H7 (cell line): ENCODE results near the genes LSMEM1 and BMT2.

- RAMPAGE, long total RNA, result no peak
Measured at GRCh38 chr7:112089116-112090288, 116.7 kb downstream of the DOCK4 start.

DNA sequence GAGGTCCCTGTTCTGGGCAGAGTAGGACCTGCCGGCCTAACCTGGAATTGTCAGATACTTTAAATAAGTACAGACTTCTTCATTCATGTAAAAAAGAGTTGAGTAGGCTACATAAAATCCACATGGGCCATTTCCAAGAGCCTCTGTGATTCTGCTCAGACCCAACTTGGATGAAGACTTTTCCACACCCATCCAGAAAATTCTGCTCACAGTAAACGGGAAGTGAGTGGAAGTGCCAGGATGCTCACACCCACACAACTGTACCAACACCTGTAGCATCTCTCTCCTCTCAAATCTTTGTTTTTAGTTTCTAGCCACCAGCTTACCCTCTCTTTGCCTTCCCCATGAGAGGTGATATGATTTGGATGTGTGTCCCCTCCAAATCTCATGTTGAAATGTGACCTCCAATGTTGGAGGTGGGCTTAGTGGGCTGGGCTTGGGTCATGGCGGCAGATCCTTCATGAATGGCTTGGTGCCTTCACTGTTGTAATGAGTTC lies 94.4 kb downstream of the DOCK4 start:
- RAMPAGE, long total RNA, result no peak

DNA sequence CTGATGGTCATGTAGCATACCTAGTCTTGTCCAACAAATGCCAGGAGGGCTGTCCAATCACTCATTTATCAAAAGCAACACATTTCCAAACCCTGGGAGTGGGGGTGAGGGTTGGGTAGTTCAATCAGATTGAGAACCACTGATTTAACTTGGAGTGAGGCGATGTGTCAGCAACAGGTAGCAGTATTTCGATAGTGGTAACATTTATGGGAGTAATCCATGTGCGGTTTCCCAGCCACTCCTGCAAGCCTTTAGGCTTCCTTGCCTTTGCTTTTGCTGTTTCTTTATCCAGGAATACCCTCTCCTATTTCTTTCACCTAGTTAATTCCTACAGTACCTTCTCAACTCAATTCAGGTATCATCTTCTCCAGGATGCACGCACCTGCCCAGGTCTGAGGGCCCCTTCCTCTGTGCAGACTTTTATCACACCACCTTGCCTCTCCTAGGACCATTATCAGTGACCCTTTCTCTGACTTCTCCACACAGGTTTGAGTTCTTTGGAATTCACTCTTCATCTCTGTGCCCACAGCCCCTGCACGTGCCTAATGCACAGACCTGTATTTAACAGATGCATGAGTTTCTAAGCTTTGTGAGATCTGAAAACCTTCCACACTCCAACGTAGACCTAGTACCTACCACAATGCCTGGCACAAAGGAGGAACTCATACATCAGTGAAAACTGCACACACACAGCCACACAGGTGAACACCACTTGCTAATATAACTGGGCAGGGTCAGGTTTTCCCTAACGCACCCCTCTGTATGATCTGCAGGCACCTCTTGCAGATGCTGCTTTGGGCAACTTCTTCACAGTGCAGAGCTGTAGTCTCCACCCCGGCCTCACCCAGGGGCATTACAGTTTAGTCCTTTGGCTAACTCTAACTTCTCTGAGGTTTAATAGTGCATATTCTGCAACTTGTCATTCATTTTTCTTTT lies 22.3 kb downstream of the DOCK4 start:
- RAMPAGE, long total RNA, result no peak

- RAMPAGE, long total RNA, result no peak
Measured at GRCh38 chr7:112203972-112204536, 2.1 kb downstream of the DOCK4 start.

- RAMPAGE, long total RNA, result no peak
Measured at GRCh38 chr7:112245268-112245612, 38.7 kb downstream of the ZNF277 start.

DNA sequence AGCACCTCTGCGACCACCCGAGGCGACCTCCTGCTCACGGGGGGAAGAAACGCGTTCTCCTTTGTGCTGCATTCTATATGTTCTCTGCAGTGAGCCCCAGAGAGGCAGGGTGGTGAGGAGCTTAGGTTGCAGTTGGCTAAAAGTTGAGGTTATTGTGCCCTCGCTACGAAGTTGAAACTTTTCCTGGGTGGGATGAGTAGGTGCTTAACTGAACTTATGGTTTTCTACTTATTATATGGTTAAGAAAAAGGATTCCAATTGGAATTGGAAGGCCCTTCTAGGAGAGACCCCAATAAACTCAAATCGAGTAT lies 1.1 kb downstream of the IFRD1 start:
- RAMPAGE, long total RNA, result no peak

DNA sequence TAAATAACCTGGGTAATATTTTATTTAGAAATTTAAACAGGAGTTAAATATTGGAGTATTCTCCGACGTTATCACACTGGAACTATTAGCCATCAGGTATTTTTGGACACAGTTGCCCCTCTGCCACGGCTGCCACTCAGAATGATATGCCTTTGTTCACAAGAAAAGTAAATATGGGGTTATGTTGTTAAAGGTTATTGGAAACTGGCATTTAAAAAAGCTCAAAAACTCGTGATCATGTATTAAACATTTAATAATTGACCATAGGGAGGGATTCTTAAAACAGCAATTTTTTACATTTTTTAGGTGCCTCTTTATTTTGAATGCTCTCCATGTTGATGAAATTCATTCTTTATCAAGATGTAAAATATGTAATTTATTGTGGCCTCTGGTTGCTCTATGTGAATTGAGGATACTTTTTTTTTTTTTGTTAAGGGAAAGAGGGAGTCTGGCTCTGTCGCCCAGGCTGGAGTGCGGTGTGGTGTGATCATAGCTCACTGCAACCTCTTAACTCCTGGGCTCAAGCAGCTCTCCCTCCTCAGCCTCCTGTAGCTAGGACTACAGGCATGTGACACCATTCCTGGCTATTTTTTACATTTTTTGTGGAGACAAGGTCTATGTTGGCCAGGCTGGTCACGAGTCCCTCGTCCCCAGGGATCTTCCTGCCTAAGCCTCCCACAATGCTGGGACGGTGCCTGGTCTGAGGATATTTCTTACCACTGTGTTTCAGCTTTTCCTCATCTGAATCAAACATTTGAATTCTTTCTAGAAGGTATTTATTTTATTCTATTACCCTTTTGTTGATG lies 1.7 kb downstream of the IFRD1 start:
- RAMPAGE, long total RNA, result no peak

GRCh38 chr7:112470238-112470675 lies 10.5 kb upstream of the LSMEM1 start:
- RAMPAGE, long total RNA, result no peak

- RAMPAGE, long total RNA, result no peak
Measured at GRCh38 chr7:112480598-112481108, at the start of gene LSMEM1. Gene LSMEM1, plus strand, starts transcription at chr7:112480991.

DNA sequence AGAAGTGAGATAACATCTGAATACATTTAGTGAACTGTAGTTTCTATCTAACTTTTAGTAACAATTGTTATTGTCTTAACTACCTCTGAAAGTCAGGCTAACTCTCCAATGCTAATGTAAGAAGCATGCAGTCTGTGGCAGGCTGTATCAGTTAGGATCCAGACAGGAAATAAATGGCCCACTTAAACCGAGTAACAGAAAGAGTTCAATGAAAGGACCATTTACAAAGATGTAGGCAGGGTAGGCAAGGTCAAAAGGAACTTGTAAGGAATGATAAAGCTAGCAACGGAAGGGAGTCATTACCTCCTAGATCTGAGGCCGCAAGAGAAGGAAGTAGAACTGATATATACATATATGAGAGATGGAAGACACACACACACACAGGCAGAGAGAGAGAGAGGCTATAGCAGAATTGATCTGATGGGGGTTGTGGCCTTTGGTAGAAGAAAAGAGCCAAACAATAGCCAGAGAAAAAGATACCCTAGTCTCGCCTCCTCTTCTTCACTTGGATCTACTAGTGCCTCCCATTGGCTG lies 91.1 kb downstream of the LSMEM1 start:
- RAMPAGE, long total RNA, result no peak

- RAMPAGE, long total RNA, result no peak
Measured at GRCh38 chr7:112617735-112618296, 137.0 kb downstream of the LSMEM1 start.

DNA sequence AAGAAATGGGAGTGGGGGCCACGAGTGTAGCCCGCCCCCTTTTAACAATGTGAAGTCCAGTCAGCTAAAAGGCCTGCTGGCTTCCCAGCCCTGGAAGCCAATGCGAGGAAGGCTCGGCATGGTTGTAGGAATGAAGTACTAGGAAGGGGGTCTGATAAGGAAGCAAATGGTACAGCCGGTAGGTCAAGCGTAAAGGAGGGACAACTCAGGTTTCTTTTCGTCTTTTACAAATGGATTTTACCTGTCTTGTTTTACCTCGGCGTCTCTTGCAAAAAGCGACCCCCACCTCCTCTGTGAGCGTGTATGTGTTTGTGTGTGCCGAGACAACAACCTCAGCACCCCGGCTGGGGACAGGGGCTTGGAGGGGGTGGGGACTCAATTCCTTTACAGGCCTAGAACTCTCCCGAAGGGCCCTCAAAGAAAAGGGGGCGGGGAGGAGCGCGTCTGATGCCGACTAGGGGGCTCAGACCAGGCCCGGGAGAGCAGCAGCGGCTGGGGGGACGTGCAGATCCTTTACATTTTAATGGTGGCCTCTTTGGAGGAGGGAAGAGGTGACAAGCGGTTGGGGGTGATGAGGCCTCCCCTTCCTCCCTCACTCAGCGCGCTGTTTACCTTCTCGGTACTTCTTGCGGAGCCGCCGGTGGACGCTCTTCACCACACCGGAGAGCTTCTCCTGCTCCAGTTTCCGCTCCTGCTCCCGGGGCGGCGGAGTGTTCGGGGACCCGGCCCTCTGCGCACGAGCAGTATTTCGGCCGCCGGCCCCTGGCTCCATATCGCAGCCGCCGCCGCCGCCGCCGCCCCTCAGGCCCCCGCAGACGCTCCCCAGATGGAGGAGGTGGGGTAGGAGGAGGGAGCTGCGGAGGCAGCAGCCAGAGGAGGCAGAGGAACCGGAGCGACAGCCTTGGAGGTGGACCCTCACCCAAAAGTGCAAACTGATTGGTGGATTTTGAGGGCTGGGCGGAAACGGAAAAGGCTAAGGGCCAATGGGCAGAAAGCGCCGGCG lies at the start of gene BMT2:
Gene BMT2 (minus strand): TSS at position 897 of the 1,003 bp plus-strand sequence.
- RAMPAGE, long total RNA, result start-site peak on the minus strand centred at position 813 of the sequence, 10 bp wide, 36 reads; start-site peak on the minus strand centred at position 882 of the sequence, 15 bp wide, 28 reads

- RAMPAGE, long total RNA, result no peak
Measured at GRCh38 chr7:114048354-114048704, 129.5 kb upstream of the PPP1R3A start.

- RAMPAGE, long total RNA, result no peak
Measured at GRCh38 chr7:114086049-114087025, 167.5 kb upstream of the PPP1R3A start.

- RAMPAGE, long total RNA, result no peak
Measured at GRCh38 chr7:114426331-114426910, 11.8 kb downstream of the FOXP2 start.

- RAMPAGE, long total RNA, result no peak
Measured at GRCh38 chr7:114931832-114932092, 9.9 kb downstream of the MDFIC start.

- RAMPAGE, long total RNA, result no peak
Measured at GRCh38 chr7:114996593-114997481, 74.9 kb downstream of the MDFIC start.

GRCh38 chr7:115230984-115231654 lies 309.2 kb downstream of the MDFIC start:
- RAMPAGE, long total RNA, result no peak

DNA sequence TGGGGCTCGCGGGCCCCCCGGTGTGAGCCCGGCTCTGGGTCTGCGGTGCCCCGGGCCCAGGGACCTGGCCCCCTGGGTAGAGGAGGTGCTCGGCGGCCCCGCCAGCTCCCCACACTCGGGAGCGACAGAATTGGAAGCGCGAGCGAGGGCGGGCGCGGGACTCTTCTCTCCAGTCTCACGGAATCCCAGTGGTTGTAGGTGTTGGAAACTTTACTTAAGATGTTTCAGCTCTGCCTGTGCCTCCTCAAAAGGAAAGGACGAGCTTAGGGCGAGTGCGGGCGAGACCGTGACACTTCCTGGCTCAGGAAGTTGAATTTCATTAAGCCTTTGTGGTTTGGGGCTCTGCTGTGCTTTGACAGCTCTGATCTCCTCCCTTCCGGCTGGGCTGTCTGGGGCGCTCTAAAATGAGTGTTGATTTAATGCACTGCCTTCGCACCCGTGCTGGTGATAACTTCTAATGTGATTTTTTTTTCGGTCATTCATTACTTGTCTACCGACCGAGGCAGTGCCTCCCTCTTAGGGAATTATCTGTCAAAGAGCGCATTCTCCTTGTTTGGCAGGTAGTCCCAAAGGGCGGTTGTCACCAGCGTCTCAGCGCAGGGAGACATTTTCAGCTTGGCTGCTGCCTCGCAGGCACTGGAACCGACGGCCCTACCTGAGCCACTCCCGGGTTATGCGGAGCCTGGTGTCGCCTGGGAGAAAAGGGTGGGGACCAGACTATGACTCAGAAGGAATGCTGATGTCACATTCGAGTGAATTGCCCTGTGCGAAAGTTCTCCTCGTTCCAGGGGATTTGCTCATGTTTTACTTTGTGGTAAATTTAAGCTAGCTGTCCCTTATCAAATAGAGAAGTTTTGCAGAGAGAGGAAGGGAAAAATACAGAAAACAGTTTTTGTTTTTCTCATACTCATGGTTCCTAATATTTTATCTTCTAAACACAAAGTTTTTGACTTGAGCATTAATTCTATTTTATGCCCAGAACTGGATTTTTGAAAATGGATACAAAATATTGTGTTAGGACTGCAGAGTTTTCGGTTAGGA lies 799 bp downstream of the TES start:
- RAMPAGE, long total RNA, result no peak

DNA sequence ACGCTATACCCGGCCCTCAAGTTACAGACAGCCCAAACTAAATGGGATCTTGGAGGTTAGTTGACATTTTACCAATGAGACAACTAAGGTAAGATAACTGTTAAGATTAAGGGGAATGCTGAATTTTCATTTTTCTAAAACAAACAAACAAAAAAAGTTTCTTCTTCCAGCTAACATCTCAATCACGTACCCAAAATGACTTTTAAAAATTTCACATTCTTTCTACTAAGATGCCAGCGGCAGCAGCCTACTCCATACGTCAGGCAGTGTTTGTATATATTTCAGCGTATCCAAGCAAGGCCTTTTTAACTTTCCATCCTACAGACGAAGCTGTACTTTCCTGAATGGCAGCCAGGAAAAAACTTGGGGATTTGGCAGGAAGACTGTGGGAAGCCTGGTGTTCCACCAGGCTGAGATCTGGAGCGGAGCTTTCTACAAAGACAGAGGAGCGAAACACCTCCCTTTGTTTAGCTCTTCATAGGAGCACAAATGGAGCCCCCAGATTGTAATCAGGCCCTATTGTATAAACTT lies 143.7 kb downstream of the TES start:
- RAMPAGE, long total RNA, result no peak